ENCODE measurements around a stretch of chr18.

DNA sequence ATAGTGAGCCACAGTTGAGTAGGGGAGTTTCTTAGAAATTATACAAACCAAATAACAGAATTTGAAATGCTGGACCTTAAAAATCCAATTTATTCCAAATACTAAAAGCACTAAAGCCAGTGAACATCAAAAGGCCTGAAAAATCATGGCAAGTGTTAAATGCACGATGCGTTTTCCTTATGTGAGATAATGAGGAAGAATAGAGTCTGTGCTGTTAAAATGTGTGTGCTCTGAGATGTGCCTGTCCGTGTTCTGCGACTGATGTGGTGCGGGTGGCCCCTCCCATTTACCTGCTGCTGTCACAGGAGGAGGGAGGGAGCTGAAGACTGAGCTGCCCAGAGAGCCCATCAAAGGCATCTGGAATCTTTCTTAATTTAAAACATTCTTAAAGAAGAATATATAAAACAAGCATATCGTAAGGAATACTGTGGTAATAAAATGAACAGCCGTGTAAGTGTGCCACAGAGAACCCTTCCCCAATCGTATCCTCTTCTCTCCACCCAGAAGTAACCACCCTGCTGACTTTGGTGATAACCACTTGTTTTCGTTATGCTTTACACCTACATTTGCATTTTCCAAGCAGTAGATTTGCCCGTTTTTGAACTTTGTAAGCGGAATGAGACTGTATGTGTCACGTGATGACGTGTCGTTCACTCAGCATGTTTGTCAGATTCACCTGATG is 56.9 kb upstream of the TXNDC2 start:
- RRBS, 2 experiments, result no CpG with 5 or more reads among the region's 14 CpGs

- RRBS, 2 experiments, result no CpG with 5 or more reads among the region's 9 CpGs
Observed at GRCh38 chr18:9898855-9899584, 13.2 kb downstream of the TXNDC2 start.

- RRBS, 2 experiments, result no CpG with 5 or more reads among the region's 15 CpGs
Observed at GRCh38 chr18:9913215-9913613, 602 bp upstream of the VAPA start.

DNA sequence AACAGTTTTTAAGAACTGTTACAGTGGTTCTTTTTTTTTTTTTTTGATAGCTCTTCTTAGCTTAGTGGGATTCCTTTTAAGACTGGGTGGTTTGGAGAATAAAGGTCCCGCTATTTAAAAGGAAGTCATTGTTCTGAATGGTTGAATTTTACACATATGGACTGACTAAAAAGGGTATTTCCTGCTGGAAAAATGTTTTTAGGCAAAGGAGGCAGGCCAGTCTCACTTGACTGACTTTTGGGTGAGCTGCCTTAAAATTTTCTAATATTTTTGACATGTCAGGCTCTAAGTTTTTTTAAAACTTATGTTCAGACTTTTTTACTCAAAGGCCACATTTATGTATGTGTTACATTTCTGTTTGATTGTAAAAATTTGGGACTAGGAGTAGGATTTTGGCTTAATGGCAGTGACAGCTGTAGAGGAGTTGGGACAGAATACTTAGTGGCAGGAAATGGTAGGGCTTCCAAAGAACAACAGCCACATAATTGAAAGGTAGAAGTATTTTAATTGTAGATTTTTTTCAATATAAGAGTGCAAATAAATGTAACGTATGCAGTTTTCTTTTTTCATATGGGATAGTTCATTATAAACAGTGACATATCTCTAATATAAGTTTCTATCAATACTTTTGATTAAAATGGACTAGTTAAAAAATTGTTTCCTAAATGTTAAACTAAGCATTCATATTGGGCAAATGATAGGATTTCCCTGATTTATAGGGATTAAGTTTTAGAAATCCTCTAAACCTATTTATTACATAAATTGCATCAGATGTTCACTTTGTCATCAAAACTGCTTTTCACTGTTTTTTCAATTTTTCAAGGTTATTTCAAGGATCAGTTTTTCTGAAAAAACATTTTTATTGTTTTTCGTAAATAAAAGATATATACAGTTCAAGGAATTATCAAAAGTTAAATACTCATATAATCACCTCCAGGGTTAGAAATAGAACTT is 13.9 kb downstream of the VAPA start:
- RRBS, 2 experiments, result no CpG with 5 or more reads among the region's 3 CpGs

- RRBS, 2 experiments, result no CpG with 5 or more reads among the region's 4 CpGs
Observed at GRCh38 chr18:9941991-9942548, 28.3 kb downstream of the VAPA start.

DNA sequence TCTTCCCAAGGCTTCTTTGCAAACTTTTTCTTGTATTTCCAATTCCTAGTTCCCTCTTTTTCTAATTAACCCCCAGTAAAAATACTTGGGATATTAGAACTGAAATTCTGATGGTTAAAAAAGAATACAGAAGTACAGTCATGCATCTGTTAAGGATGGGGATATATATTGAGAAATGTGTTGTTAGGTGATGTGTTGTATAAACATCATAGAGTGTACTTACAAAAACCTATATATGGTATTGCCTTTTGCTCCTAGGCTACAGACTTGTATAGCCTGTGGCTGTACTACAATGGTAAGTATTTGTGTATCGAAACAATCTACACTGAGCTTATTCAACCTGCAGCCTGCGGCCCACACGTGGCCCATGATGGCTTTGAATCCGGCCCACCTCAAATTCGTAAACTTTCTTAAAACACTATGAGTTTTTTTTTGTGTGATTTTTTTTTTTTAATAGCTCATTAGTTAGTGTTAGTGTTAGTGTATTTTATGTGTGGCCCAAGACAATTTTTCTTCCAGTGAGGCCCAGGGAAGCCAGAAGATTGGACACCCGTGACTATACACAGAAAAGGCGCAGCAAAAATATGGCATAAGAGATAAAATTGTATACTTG is 32.3 kb downstream of the VAPA start:
- RRBS, 2 experiments, result no CpG with 5 or more reads among the region's 7 CpGs

DNA sequence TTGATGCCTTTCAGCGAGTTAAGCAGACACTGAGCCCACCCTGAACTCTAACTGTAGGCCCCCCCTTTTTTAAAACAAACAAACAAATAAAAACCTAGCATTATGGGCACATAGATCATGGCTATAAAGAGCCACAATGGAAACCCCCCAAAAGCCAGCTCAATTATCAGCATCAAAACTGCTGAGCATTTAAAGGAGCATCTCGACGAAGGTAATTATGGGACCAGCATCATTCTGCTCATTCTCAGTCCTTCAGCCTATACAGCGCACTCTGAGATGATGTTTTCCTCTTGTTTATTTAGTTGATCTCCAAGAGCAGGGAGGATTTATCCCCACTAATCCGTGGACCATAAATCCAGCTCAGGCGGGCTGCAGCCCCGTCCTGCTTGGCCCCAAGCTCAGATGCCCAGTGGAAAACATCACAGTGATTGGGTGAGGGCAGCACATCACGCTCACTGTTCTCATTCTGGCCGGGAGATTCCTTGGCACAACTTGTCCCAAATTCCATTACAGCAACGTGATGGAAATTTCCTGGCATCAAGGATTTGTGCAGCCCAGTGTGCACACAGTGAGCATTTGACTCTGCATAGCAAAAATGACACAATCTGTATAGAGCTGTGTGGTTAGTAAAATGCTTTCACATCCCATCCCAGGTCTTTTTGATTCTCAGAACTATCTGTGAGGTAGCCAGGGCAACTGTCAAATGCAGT is 96.7 kb downstream of the VAPA start:
- RRBS, 2 experiments, result no CpG with 5 or more reads among the region's 10 CpGs

- RRBS, 2 experiments, result no CpG with 5 or more reads among the region's 16 CpGs
Observed at GRCh38 chr18:10060013-10060758, 146.4 kb downstream of the VAPA start.

- RRBS, 2 experiments, result no CpG with 5 or more reads among the region's 9 CpGs
Observed at GRCh38 chr18:11005395-11006104, 143.8 kb downstream of the PIEZO2 start.

- RRBS, 2 experiments, result no CpG with 5 or more reads among the region's 4 CpGs
Observed at GRCh38 chr18:11119962-11120420, 29.4 kb downstream of the PIEZO2 start.

- RRBS, 2 experiments, result no CpG with 5 or more reads among the region's 13 CpGs
Observed at GRCh38 chr18:11907548-11908004, 541 bp downstream of the MPPE1 start.

- RRBS, 2 experiments, result no CpG with 5 or more reads among the region's 13 CpGs
Observed at GRCh38 chr18:11955115-11956185, 25.9 kb upstream of the IMPA2 start.

- RRBS, 2 experiments, result no CpG with 5 or more reads among the region's 6 CpGs
Observed at GRCh38 chr18:12015657-12016223, 34.4 kb downstream of the IMPA2 start.

DNA sequence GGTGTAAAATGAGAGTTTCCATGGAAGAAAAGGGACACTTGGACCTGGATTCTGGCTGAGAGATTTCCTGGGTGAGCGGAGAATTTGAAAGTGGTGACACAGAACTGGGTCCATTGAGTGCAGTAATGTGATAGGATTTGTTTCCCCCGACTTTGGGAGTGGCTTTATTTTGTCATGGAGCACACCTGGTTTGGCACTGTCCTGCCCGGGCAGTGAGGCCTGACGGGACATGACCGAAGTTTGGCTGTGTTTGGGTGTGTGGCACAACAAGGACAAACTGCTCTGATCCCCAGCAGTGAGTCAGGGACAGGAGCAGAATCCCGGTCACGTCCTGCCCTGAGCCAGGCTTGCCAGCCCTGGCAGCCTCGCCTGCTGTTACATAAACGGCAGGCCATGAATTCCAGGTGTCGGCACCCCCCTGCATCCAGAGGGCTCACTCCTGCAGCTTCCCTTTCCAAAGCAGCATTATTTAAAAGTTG is 45.7 kb downstream of the IMPA2 start:
- RRBS, 2 experiments, result 80 to 84% methylated on average over 4 of the region's 10 CpGs

- RRBS, 2 experiments, result 90 to 95% methylated on average over 2 of the region's 16 CpGs
Observed at GRCh38 chr18:12326616-12327807, 19.0 kb downstream of the TUBB6 start.

DNA sequence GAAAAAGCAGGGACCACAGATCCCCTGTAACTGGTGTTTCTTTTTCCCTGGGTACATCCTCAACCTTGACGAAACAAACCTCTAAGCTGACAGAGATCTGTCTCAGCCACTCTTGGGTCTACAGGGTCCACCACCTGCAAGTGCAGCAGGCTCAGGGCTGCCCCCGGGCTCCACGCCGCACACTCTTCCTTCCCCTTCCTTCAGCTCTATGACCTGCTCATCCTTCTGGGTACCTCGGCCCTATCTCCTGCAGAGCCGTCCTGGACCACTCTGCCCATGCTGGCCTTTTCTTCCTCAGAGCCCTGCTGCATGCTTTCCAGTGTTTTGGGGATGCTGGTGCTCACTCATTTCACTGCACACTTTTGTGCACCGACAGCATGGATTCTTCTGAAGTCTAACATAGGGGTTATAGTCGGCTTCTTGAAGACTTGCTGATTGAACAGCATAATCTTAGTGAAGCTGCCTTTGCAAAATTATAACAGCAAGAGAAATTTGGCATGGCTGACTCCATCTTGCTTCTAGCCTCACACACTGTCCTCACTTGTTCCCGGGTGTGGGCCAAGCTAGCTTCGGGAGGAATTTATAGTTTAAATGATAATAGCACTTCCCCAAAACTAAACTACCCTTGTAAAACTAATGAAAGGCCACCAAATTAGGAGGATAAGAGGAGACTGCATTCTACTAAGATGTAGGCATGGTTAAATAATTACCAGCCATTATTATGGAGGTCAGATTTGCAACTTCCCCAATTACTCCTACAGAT is 27.6 kb downstream of the TUBB6 start:
- RRBS, 2 experiments, result no CpG with 5 or more reads among the region's 10 CpGs

DNA sequence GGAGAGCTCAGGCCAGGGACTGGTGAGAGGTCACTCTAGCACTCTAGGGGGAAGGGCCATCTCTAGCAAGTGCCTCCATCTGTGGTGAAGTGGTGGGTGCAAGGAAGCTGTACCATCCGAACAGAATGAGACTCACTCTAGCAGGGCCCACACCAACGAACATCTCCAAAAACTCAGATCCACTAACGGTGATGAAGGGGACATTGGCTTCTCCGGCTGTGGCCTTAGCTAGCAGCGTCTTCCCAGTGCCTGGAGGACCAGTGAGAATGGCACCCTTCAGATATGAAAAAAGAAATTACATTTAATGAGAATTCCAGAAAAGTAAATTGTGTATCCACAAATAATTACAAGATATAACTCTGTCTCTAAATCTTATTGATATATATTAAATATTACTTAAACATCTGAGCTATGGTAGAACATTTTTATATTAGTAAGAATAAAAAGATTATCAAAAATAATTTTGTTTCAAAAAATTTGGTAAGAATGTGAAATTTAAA is 20.4 kb downstream of the AFG3L2 start:
- RRBS, 2 experiments, result no CpG with 5 or more reads among the region's 5 CpGs

DNA sequence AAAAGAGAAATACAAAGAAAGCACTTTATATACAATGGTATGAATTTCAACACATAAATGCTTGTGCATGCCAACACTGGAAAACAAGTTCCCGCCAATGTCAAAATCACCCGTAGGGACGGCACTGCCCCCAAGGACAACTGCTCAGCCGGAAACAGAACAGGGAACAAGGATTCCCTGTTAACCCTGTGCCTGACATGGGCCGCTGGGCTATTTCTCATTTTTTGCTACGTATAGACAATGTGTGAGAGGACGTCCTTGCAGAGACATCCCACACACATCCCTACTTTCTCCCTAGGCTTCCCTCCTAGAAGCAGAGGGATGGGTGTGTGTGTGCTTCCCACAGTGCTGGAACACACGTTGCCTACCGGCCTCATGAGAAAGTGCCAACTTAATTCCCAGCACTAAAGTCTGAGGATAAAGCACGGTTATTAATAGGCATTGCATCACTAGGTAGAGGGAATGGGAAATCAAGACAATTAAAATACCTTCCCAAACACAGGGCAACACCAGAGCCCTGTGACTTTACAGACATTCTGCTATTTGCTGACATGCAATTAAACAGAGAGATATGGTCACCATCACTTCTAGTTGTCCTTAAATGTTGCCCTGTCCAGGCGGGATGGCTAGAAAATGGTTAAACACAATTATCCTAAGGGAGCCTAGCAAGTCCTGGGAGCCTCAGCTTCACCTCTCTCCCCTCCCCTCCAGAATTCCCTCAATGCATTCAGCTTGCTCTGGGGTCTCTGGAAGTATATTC is 14.3 kb downstream of the AFG3L2 start:
- RRBS, 2 experiments, result no CpG with 5 or more reads among the region's 11 CpGs

DNA sequence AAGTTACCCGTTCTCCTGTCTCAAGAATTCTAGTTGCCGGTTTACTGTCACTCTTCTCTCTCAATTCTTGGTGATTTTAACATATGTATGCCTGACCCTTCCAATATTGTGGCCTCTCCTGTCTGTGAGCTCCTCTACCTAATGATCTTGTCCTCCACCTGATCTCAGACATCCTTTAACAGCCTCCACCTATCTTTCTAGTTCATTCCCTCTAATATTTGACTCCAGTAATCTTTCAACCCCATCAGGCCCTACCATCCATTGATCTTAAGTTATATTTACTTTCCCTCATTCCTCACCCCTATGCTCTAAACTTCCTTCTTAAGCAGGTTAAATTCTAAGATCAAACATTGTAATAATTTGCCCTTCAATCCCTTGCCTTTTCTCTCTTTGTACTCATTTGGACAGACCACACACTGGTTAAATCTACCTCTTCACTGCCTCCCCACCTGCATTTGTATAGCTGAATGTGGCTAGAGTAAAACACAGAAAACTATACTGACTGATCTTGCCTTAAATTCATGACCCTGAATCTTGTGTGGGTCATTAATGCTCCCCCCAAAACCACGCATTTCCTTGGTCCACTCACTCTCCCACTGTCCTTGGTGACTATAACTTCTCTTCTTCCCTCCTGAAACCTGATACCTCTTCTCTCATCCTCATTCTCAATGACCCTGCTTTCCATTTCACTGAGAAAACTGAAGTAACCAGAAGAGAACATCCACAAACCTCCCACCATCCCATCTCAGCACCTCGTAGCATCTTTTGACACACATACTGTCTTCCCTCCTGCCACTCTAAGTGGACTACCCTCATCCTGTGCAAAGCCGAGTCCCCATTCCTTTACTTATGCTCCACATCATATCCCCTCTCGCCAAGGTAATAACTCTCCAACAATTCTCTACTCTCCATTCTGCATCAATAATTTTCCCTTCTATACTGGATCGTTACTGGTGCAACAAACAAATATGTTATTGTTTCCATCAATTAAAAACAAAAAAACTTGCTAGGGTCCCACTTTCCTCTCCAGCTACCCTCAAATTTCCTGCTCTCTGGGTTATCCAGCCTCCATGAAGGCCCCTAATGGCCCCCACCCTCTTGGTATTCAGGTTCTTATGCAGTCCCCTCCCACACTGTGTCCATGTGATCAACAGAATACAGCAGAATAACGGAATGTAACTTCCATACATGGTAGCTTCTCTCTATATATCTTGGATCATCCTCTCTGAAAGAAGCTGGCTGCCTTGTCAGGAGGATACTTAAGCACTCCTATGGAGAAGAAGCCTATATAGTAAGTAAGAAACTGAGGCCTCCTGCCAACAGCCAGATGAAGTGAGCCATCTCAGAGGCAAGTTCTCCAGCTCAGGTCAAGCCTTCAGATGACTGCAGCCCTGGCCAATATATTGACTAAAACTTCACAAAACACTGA is 47.2 kb downstream of the SPIRE1 start:
- RRBS, 2 experiments, result no CpG with 5 or more reads among the region's 8 CpGs

- RRBS, 2 experiments, result no CpG with 5 or more reads among the region's 10 CpGs
Observed at GRCh38 chr18:12640557-12641167, 17.2 kb downstream of the SPIRE1 start.

All from LNCaP clone FGC (cell line).